Hepatocyte (in vitro differentiated cells and primary cell): ENCODE results near the genes SCML1, PPEF1, ADGRG2 and PRDX4.

- RAMPAGE, long total RNA = no peak
- RRBS = no CpG with 5 or more reads among the region's 5 CpGs
Observed at GRCh38 chrX:17379674-17380264, 4.8 kb downstream of the NHS start.

DNA sequence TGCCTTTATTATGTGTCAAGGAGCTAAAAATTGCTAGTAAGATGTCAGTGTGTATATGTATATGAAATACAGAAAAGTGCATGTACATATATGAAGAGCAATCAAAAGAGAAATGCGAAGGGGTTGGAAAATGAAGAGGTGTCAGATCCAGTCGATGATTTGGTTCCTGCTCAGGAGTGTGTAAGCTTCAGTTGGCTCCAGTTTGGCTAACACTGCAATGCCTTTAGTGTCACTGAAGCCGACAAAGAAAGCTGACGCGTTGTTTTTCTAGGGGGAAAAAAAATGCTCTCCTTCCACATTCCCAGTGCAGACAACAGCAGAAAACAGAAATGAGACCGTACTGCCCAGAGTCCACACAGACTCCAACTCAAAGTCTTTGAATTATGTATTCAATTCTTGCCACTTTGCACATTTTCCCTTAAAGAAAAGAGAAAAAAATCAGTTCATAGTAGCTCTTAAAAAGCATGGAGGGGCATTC, 154.3 kb downstream of the NHS start:
- RAMPAGE, long total RNA = no peak
- RRBS = no CpG with 5 or more reads among the region's 6 CpGs

GRCh38 chrX:17735134-17735517, 2.2 kb upstream of the SCML1 start:
- RAMPAGE, long total RNA = no peak
- RRBS = no CpG with 5 or more reads among the region's 5 CpGs

- RAMPAGE, long total RNA = no peak
- RRBS = 18% methylated on average over 16 of the region's 43 CpGs
Observed at GRCh38 chrX:17737390-17737971, at the start of gene SCML1. TSS of gene SCML1 (plus strand) at chrX:17737493.

DNA sequence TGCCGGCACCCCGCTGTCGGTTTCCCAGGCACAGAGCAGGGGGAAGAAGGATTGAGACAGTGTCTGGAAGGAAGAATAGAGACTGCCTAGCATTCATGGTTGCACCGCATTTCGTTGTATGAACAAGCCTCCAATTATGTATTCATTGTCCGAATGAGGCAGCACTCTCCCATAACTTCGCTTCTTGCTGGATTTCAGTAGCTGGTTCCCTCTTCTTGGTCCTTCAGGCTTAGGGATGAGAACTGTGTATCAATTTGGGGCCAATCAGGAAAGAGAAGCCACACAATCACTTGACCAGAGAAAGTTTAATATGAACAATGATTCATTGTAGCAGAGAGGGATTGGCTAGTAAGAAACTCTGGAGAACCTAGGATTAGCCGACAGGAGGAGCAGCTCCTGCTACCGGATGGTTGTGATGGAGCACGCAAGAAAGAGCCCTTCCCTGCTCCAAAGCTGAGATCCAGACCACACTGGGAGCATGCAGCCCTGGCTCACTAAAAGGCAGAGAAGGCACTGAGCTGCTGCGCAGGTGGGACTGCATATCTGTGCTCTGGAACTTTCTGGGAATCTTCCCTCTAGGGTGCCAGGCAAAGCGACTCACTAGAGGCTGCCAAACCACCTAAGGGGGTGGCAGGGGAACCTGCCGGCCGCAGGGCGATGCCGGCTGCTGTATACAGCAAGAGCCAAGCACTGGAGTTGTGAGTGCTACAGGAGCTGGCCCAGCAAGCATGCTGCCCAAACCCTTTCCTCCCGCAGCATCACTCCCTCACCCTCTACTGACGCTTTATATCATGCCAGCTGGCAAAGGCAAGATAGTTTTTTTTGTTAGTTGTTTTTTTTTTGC, 30.4 kb upstream of the CDKL5 start:
- RAMPAGE, long total RNA = no peak
- RRBS = no CpG with 5 or more reads among the region's 18 CpGs

GRCh38 chrX:18650360-18650695, 21.6 kb downstream of the RS1 start:
- RAMPAGE, long total RNA = no peak
- RRBS = no CpG with 5 or more reads among the region's 12 CpGs

DNA sequence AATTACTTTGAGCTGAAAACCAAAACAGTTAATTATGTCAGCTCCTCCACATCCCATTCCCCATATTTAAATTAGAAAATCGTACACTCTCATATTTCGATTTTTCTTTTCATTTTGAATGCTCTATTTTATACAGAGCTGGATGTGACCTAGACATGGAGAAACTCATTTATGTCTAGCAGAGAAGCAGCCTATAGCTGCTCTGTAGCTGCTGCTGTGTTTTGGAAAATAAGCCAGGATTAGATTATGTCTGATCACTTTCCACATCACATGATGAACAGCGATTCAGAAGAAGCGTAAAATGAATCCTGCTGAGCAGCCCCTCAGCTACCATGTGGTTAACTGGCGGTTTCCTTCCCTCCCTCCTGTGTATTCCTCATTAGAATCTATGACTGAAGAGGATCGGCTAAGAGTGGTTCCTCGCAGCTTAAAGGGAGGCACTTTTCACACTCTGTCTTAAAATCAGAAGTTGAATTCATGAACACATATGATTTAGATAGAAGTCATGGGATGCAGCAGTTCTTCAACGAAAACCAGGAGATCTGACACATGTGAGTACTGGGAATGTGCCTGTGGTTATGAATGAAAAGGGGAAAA, at the start of gene PPEF1:
PPEF1 (plus strand) TSS at position 370 of the 597 bp plus-strand sequence.
- RAMPAGE, long total RNA = no peak
- RRBS = no CpG with 5 or more reads among the region's 8 CpGs

DNA sequence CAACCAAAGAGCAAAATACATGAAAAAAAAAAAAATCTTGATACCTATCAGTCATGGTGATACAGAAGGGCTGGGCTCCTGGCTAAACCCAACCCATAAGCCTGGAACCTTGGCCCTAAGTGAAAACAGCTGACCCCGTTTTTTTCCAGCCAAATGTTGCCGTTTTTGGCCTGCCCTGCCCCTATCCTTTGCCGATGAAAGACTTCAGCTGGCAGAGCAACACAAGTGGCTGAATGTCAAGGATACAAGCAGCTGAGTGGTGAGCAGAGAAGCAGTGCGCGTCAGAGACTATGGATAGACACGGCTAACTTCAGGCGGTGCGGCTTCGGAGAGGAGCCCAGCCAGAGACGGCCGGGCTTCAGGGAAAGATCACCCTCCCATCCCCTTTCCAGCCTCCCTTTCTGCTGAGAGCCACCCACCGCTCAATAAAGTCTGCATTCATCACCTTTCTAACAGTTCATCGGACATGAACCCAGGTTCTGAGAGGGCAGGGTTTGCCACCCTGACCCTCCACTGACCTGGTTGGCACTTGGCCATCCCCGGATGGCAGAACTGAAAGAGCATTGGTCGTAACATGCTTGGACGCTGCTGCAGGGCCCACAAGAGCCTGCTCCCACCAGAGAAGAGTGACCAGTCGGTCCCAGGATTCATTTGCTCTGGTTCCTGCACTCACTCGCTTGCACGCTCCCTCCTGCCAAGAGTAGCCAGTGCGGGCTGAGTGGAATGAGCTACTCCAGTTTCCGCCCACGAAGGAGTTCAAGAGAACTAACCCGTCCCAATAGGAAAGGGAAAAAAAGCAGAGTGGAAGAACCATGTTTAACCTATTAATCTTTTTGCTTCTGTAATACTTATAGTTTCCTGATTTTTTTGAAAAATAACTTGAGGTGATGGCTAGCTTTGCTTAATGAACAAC, 125.8 kb downstream of the PPEF1 start:
- RAMPAGE, long total RNA = no peak
- RRBS = no CpG with 5 or more reads among the region's 23 CpGs

DNA sequence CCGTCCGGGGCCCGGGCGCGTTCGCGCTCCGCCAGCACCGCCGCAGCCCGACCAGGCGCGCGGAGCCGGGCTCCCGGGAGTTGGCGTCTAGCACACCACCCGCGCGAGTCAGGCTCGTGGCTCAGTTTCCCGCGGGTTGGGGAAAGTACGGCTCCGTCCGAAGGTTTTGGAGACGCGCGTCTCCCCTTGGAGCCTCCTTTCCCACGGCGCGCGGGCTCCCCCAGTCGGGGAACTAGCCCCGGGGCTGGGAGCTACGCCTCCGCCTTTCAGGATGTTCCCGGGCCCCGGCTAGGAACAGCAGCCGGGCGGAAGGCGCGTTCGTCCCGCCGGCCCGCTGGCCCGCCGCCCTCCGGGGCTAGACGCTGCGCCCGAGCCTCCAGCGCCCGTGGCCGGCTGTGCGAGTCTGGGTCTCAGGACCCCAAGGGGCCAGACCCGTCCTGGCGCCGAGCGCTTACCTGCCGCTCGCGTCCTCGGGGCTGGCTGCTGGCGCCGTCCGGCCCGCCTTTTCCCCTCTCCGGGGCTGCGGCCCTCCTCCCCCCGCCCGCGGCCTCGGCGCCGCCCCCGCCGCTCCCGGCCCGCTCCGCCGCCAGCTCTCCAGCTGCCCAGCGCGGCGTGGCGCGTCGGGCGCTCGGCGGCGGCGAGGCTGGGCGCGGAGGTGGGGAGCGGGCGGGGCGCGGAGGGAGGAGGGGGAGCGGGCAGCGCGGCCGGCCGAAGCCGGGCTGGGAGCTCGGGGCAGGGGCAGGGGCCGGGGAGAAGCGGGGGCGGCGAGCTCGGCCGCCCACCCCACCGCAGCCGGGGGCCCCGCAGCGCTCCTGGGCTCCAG, at the start of gene ADGRG2:
ADGRG2 (minus strand) TSS at position 482 of the 823 bp plus-strand sequence.
- RAMPAGE, long total RNA = no peak
- RRBS = 7% methylated on average over 50 of the region's 117 CpGs

DNA sequence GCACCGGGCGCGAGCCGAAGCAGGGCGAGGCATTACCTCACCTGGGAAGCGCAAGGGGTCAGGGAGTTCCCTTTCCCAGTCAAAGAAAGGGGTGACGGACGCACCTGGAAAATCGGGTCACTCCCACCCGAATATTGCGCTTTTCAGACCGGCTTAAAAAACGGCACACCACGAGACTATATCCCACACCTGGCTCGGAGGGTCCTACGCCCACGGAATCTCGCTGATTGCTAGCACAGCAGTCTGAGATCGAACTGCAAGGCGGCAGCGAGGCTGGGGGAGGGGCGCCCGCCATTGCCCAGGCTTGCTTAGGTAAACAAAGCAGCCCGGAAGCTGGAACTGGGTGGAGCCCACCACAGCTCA, 20.5 kb upstream of the ADGRG2 start:
- RAMPAGE, long total RNA = no peak
- RRBS = no CpG with 5 or more reads among the region's 24 CpGs

DNA sequence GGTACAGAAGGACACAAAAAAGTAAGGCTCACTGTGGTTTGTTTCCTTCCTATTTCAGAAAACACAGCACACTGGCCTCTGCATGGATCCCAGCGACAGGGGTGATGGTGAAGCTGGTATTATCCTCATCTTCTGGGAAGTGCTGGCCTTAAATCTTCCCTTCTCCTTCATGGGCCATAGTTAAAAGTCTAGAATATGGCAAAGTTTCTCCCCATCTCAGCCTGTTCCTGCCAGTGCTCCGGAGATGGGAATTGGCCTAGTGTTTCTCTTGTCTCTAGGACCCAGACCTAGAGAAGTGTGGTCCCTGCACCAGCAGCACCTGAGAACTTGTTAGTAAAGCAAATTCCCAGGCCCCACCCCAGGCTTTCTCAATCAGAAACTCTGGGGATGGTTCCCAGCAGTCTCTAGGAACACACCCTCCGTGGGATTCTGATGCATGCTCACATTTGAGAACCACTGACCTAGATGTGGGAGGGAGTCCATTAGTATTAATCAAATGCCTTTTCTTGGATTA, 132.2 kb upstream of the MAP3K15 start:
- RAMPAGE, long total RNA = no peak
- RRBS = no CpG with 5 or more reads among the region's 3 CpGs

DNA sequence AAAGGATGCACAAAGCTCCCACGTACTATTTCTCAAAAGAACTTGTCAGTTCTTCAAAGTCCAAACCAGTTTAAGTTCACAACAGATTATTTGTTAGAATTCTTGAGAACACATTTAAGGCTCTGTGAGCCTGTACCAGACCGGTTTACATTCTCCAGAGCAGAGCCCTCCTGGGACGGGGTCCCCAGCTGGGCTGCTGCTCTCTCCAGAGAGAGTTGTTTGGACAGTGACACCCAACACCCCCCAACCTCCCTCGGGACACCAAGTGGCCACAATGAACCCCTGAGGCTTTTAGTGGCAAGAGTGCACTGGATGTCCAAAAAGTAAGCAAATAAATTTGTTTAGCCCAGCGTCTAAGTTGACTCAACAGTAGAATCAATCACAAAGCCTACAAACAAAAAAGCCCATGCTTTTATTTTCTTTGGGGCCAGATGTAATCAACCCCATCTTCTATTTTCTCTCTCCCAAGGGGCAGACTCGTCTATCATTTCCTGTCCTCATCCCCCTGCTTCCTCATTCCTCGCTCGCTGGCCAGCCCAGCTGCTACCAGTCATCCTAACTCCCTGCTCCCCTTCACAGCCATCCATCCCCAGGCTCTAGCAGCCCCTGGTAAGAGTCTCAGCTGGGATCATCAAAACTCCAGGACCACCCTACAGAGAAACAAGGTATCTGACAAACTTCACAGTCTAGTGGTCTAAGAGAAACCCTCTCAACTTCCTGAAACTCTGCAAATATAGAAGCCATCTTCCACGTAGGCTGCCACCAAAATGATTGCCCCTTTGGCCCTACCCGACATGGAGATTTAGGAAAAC, 23.7 kb downstream of the SH3KBP1 start:
- RAMPAGE, long total RNA = no peak
- RRBS = no CpG with 5 or more reads among the region's 10 CpGs

- RAMPAGE, long total RNA = no peak
- RRBS = no CpG with 5 or more reads among the region's 14 CpGs
Observed at GRCh38 chrX:19944853-19945579, 45.8 kb downstream of the BCLAF3 start.

DNA sequence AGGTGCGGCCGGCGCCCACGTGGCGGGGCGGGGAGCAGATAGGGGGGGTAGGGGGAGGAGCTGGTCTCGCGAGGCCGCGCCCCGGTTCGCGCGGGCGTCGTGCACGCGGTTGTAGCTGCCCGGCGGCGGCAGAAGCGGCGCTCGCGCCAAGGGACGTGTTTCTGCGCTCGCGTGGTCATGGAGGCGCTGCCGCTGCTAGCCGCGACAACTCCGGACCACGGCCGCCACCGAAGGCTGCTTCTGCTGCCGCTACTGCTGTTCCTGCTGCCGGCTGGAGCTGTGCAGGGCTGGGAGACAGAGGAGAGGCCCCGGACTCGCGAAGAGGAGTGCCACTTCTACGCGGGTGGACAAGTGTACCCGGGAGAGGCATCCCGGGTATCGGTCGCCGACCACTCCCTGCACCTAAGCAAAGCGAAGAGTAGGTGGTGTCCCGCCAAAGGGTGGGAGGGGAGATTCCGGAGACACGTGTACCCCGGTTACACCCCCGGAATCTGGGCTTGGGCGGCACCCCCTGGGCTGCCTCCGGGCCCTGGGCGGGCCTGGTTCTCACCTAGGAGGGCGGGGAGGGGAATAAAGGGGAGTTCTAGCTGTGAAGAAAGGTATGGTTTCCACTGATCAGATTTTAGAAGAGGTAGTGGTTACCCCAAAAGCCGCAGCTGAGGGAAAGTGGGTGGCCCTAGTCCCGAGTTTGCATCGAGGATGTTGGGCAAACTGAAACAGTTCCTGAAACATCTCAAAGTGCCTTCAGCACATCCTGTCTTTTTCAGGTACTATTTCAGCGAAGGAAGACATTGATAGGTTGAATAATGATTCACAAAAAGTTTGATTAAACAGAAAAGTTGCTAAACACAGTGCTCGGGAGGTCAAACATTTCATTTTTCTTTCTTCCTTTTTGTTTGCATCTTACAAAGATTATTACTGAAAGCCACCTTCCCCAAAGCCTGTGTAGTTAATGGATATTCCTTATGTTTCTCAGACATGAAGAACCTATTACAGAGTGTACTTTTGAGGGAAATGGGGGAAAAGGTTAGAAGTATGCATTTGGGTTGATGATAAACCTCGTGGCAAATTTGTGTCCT, at the start of gene PRDX4:
PRDX4 (plus strand) TSS at position 100 of the 1,079 bp plus-strand sequence.
- RAMPAGE, long total RNA = start-site peak on the plus strand centred at position 119 of the sequence, 96 bp wide, 2,625 and 1,407 reads in 2 replicates
- RRBS = 19% methylated on average over 50 of the region's 65 CpGs

- RAMPAGE, long total RNA = no peak
- RRBS = no CpG with 5 or more reads among the region's 10 CpGs
Observed at GRCh38 chrX:23692119-23692628, 24.9 kb downstream of the PRDX4 start.

DNA sequence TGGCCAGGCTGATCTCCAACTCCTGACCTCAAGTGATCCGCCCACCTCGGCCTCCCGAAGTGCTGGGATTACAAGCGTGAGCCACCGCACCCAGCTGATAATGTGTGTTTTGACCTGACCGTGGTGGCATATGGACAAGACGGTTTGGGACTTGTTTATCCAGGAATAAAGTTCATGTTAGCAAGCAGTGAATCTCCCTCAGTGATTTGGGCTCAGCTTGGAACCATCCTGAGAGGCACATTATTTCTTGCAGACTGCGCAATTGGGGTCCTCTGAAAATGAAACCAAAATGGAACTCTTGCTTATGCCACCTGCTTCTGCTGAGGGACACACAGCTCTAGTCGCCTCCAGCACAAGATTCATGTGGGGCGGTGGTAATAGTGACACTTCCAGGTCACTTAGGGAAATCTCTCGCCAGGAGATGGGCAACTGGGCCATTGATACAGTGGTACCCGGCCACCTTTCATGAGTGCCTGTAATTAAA, 9.9 kb upstream of the SAT1 start:
- RAMPAGE, long total RNA = no peak
- RRBS = no CpG with 5 or more reads among the region's 12 CpGs

- RAMPAGE, long total RNA = no peak
- RRBS = no CpG with 5 or more reads among the region's 14 CpGs
Observed at GRCh38 chrX:23783648-23784244, 773 bp downstream of the SAT1 start.

- RAMPAGE, long total RNA = no peak
- RRBS = no CpG with 5 or more reads among the region's 12 CpGs
Observed at GRCh38 chrX:23805225-23805788, 22.3 kb downstream of the SAT1 start.

DNA sequence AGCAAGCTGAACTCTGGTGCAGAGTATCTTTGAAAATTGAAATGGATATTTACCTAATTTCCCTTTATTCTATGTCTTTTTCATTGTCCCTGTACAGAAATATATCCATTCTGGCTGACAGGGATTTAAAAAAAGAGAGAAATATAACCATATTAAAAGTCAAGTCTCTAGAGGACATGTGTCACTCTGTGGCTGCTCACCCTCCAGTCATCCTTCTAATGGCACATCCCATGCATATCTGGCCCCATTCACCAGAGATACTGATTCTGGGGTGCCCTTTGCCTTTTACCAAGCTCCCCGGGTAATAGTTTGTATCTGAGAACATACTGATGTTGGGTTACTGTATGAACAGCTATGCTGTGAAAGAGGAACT, 55.9 kb downstream of the SAT1 start:
- RAMPAGE, long total RNA = no peak
- RRBS = no CpG with 5 or more reads among the region's 1 CpG

DNA sequence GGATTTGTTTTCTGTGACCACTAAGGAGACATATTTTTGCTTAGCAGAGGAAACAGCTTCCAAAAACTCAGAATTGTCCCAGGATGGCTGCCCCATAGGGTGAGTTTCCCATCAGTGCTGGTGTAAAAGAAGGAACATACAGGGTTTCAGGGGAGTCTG, 56.1 kb downstream of the SAT1 start:
- RAMPAGE, long total RNA = no peak